GM23248 (cell line): ENCODE measurements around the gene TMEM207.

GRCh38 chr3:188325613-188326579 is 171.9 kb downstream of the LPP start:
- RAMPAGE, long total RNA, result no peak

- RAMPAGE, long total RNA, result no peak
Measured at GRCh38 chr3:188400284-188401007, 246.5 kb downstream of the LPP start.

- RAMPAGE, long total RNA, result no peak
Measured at GRCh38 chr3:188489666-188490098, 335.7 kb downstream of the LPP start.

DNA sequence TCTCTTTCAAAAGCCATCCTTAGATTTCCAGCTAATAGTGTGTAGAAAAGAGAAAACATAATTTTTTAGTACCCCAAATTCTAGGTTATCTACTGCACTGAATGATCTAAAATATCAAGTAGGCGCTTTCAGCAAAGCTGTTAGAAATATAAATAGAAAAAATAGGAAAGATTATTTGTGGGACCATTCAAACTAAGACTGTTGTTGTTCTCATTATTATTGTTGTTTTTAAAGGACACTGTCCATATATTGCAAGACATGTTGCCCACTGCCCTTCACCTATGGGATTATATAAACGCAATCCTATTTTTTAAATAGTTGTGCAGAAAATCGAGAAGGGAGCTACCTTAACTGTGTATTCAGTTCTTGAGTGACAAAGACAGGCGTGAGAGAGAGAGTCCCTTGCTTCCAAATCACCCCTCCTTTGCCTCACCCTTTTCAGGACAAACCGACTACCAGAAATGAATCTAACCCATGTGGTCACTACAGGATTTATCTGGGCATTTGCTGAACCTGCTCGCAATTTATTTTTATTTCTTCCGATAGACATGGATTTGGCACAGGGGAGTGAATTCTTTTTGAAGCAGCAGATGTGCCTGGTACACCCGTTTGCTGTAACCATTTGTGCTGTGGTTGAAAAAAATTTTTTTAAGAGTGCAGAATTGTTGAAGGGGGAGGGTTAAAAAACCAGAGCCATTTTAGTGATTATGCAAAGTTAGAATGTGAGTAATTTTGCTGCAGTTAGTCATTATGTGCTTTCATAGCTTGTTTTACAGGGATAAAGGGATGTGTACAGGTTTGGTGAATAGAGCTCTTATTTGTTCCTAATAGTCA is 441.8 kb downstream of the LPP start:
- RAMPAGE, long total RNA, result no peak

GRCh38 chr3:188795810-188796592 is 375.8 kb upstream of the TPRG1 start:
- RAMPAGE, long total RNA, result no peak

- RAMPAGE, long total RNA, result no peak
Measured at GRCh38 chr3:188886128-188887029, 285.4 kb upstream of the TPRG1 start.

DNA sequence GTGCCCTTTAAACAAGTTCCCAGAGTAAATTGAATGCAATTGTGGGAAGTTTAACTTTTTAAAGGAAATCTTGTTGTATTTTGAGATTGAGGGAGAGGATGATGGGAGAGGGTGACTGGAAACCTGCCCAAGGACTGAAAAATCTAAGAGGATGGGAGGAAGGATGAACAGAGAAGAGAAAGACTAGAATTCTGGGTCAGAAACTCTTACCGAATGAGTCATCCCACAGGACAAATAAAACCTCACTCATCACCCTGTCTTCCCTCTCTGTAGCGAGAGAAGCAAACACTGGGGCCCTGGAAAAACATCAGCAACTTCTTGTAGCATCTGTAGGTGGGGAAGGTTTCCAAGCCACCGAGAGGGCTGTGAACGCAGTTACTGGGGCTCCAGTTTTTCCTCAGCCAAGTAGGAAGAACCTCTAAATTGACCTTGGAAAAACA is 193.1 kb upstream of the TPRG1 start:
- RAMPAGE, long total RNA, result no peak

DNA sequence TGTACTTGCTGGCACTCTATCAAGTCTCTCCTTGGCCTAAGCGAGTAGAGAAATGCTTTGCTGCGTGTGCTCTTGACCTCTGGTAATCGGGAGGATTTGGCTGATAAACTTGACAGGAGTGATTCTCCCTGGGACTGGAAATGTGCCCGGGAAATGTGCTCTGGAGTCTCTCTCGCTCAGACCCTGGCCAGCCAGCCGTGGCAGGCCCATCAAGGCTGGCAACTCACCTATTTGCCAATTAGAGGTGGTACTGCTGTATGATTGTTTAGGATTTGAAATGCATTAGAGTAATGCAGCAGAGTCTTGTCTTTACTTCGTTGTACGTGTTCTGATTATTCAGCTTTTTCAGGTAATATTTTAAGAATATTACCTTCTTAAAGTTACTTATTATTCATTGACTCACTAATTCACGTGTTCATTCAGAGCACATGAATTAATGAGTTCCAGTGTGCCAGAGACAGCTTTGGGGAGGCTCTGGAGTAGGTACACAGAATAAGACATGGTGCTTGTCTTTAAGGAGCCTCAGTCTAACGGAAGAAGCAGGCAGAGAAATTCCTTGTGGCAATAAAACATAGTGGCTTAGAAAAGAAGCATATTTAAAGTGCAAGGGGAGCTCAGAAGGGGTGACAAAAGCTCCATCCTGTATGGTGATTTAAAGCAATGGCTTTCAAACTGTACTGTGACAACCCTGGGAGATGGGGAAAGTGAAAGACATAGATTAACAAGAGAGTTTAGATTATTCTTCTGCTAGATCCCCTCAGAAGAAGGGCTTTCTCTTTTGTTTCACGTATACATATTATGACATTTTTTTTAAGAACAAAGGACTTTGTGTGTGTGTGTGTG is 47.8 kb upstream of the TPRG1 start:
- RAMPAGE, long total RNA, result no peak

DNA sequence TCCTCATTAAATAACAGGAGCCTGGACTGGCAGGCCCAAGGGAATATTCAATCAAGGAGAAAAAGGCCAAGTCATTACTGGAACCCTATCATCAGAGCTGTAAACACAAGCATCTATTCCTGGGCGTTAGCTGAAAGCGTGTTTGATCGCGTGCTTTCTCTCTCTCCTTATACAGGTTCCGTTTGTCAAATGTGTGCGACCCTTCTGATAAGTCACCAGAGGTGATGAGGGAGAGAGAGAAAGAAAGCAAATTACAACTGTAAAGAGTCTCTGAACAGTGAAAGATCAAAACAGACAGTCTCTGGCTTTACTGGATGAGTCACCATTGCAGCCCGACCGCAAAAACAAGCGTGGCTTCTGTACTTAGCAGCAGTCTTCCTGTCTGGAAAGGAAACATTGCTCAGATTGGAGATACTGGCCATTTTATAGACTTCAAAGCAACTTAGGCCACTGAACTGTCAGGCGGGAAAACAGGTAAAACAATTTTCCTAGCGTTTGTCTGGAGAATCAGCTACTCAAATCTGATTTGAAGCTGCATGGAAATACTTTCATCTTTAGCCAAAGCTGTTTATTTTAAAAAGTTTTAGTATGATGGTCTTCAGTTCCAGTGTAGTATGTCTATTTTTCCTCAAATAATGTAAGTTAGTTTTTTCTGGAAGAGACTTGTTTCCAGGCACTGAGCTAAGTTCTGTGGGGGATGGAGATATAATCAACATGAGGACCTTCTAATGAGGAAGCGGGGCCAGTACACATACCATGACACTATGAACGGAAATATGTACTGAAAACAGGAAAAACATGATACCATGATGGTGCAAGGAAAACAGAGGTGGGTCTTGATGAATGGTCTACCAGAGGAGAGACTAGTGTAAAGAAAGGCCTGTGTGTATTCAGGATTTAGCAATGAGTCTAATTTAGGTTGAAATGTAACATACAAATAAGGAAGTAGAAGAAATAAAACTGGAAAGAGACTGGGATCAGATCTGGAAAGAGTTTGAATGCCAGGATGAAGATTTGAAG is 39.2 kb upstream of the TPRG1 start:
- RAMPAGE, long total RNA, result no peak

GRCh38 chr3:189186071-189186653 is 14.4 kb downstream of the TPRG1 start:
- RAMPAGE, long total RNA, result no peak

- RAMPAGE, long total RNA, result no peak
Measured at GRCh38 chr3:189227022-189227834, 55.5 kb downstream of the TPRG1 start.

DNA sequence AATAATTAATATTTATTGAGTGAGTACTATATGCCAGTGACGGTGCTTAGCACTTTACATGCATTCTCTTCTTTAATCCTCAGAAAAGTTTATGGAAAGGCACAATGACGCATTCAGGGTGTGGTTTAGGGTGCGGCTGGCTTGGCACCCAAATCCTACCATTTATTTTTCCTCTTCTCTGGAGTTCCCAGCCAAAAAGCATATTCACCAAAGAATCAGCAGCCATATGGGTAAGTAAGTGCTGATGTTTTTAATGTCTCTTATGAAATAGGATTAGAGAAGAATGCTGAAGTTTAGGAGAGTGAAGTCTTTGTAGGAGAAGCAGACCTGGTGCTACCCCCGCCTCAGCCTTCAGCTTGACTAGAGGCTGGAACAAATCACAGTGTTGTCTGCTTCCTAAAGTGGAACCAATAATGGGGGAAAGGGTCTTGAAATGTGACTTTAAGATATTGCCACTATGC is 140.3 kb upstream of the TP63 start:
- RAMPAGE, long total RNA, result no peak

- RAMPAGE, long total RNA, result no peak
Measured at GRCh38 chr3:189937242-189938015, 183.3 kb downstream of the P3H2 start.

GRCh38 chr3:189981547-189981991 is 139.1 kb downstream of the P3H2 start:
- RAMPAGE, long total RNA, result no peak

DNA sequence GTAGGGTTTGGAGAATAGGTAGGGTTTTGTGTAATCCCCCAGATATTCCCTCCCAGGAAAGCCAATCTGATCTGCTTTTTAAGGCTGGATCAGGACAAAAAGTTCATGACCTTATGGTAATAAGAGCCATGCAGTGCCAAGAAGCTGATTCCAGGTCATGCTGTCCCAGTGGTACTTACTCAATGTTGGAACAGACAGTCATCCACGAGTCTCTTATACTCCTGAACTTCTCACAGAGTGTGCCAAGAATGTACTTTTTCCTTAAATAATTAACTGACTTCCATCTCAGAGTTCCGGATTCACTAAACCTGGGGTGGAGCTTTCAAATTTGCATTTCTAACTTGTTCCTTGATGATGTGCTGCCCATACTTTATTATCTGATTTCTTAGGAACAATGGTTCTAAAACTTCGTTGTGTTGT is 3.3 kb upstream of the P3H2 start:
- RAMPAGE, long total RNA, result no peak

- RAMPAGE, long total RNA, result no peak
Measured at GRCh38 chr3:190309475-190309852, 12.8 kb downstream of the CLDN1 start.

DNA sequence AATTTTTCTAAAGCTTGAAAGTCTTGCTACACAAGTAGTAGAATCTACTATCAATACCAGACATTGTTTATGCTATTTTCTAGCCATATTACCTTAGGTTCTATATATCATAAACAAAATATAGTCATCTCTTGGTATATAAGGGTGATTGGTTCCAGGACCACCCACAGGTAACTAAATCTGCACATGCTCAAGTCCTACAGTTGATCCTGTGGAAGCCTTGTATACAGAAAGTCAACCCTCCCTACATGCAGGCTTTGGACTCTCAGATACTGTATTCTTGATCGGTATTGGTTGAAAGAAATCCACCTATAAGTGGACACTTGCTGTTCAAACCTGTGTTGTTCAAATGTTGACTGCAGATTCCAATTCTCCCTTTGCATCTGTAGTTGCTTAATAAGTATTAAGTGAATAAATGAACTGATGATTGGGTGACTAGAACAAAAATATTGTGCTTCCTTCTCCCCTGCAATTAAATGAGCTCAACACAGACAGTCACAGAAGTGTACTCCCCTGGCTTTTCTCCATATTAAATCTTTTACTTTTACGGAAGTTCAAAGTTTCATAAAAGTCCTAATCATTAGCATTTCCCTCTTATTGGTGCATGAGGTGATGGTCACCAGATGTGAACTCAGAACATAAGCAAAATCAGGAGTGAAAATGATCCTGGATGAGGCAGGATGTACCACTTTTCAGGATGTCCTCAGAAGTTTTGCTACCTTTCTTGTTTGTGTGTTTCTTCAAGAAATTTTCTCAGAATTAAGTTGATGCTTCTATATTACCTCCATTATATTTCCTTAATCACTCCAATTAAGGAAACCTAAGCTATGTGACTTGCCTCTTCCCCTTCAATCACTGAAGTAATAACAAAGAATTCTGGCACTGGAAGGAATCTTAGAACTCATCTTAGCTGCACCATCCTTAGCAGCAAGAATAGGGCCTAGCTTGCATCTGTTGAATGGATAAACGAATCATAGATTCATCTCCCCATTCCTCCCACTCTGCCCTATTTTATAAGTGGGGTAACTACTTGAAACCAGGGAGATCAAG is 4.4 kb downstream of the CLDN1 start:
- RAMPAGE, long total RNA, result no peak

DNA sequence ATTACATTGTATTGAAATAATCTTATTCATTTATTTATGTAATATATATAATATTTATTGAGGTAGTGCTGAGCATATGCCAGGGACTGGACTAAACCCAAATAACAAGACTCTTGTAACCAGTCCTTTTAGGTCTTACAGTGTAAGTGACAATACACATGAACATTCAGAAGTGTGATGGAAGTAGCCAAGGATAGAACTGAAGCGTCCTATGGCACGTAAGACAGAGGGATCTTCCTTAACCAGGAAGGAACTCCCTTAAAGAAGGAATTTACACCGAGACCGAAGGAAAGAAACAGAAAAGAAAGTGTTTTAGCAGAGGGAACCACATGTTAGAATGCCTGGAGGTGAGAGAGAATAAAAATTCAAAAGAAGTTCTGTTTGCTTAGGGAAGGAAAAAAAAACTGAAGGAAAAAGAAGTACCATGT is 23.6 kb upstream of the CLDN1 start:
- RAMPAGE, long total RNA, result no peak

- RAMPAGE, long total RNA, result no peak
Measured at GRCh38 chr3:190449805-190450338, at the start of gene TMEM207. Gene TMEM207 (minus strand): TSS chr3:190449901.

GRCh38 chr3:190521896-190522321 is 8.0 kb downstream of the IL1RAP start:
- RAMPAGE, long total RNA, result no peak